Omental fat pad (tissue), 4 donors: Measurements from ENCODE around the genes MEIKIN, SLC22A4 and IL4.

DNA sequence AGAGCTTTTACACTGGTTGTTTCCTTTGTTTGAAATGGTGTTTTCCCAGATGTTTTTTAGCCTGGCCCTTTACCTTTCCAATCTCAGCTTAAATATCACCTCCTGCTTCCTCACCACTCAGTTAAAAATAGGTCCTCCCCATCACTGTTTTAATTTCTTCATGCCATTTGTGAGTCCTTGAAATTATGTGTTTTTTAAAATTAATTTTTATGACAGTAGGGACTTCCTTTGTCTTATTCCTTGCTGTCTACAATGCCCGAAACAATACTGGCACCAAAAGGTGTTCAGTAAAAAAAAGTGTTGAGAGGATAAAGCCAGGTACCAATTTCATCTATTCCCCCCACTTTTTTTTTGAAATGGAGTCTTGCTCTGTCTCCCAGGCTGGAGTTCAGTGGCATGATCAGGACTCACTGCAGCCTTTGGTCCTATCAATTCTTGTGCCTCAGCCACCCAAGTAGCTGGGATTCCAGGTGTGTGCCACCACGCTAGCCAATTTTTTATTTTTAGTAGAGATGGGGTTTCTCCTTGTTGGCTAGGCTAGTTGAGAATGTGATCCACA, 13.9 kb downstream of the CDC42SE2 start:
- PRO-cap, result no peak
- RAMPAGE, long total RNA, 4 experiments, result no peak in any of the 4 experiments

- PRO-cap, result no peak
- RAMPAGE, long total RNA, 4 experiments, result no peak in any of the 4 experiments
Measured at GRCh38 chr5:131361197-131361611, 97.4 kb downstream of the CDC42SE2 start.

- PRO-cap, result no peak
- RAMPAGE, long total RNA, 4 experiments, result no peak in any of the 4 experiments
Measured at GRCh38 chr5:131372996-131373709, 109.3 kb downstream of the CDC42SE2 start.

DNA sequence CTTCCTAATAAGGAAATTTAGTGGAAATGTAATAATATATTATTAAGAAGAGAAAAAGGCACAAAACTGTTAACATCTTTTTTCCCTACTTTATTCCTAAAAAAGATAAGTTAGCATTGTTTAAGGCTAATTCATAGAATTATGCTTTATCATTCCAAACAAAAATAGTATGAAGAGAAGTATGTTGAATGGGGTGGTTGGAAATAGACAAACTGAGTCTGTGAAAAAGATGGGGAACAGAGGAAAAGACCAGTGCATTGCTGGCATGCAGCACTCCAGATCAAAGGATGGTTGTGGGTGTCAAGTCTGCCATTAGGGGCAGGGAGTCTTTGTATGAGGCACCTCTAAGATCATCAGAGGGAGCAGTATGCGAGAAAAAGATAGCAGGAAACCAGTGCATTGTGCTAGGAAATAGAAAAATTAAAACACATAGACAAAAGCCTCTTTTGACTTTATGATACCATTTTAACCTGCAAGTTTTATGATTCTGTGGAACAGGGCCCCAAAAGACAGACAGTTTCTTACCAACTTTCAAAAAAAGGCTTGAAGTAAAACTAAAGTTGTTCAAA, 119.1 kb downstream of the CDC42SE2 start:
- PRO-cap, result no peak
- RAMPAGE, long total RNA, 4 experiments, result no peak in any of the 4 experiments

GRCh38 chr5:131395226-131396161, 131.6 kb downstream of the CDC42SE2 start:
- PRO-cap, result no peak
- RAMPAGE, long total RNA, 4 experiments, result no peak in any of the 4 experiments

DNA sequence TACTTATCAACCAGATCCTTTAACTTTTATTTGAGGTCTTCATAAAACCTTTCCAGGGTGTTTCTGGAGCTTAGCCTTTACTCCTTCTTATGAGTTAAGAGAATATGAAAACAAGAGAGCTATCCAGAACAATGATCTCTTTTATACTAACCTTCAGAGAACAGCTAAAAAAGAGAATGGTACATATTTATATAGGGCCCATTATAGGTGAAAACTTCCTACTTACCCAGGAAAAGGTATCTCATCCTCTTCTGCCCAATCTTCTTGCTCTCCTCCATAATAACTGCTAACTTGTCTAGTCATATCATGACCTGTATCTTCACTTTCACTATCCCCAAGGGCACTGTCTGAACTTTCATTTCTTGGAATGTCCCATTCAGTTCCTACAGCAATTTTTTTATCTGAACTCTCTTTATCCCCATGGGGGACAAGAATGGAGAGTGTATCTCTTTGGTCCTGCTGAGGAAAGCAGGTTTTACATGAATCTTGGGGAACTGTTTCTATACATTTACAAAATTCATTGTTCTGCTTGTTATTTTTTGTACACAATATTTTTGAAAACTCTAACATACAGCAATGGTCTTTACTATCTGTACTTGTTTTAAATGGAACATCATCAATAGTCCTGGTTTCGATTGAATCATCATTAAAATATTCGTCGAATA, 36.4 kb upstream of the RAPGEF6 start:
- PRO-cap, result no peak
- RAMPAGE, long total RNA, 4 experiments, result start-site peak on the minus strand in 1 of 4 experiments, centred at position 287 of the sequence, 211 reads per replicate

- PRO-cap, result no peak
- RAMPAGE, long total RNA, 4 experiments, result no peak in any of the 4 experiments
Measured at GRCh38 chr5:131716290-131716976, 80.4 kb downstream of the FNIP1 start.

DNA sequence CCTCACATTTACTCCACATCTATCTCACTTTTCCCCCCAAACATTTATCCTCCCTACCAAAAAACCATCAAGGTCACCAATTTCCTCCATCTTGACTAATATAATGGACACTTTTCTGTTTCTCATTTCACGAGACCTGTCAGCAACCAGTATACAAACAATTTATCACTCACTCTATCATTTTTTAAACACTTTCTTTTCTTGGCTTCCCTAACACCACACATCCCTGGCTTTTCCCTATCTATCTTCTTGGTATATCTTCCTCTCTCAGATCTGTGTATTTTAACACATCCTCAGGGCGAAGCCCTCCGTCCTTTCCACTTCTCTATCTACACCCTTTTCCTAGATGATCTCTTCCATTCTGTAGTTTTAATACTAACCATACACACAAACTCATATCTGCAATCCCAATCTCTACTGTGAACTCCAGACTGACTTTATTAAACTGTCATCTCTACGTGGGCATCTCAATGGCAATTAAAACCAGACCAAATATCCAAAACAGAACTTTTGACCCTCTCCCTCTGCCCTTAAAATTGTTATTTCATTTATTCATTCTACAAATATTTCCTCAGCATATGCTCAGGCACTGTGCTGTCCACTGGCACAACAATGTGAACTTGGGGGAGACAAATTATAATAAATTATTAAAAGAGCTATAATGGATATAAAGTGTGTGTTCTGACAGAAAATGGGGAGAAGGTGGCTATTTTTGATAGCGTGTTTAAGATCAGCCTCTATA, 7.1 kb downstream of the FNIP1 start:
- PRO-cap, result no peak
- RAMPAGE, long total RNA, 4 experiments, result no peak in any of the 4 experiments

GRCh38 chr5:131945474-131945969, at the start of gene MEIKIN:
Gene MEIKIN (minus strand): TSS chr5:131945663.
- PRO-cap, result no peak
- RAMPAGE, long total RNA, 4 experiments, result no peak in any of the 4 experiments

DNA sequence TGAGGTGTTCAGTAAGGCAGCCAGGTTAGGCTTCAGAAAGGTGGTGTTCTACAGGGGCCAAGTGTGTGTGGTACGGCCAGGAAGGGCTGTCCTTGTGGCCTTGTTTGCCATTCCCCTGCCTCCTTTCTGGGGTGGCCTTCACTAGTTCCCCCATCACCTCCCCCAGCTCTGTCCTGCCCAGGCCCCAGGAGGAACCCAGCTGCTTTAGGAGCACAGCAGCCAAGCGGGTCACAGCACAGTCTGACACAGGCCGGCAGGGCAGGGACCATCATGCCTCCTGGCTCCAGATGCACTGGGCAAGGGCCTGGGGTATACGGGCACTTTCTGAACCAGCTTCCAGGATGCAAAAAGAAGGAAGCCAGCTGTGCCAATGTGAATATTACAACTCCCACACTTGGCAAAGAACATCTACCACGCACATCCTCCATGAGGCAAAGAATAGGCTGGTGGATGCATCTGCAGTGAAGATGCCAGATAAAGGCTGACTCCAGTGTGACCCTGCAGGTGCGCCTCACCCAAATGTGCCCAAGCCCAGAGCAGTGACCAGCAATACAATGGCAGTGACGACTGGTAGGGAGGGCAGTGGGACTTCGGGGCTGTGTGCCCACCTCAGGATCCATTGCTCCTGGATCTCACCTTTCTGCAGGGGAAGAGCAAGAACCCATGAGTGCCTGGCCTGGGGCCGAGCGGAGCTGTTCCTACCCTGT, 6.4 kb upstream of the IL3 start:
- PRO-cap, result no peak
- RAMPAGE, long total RNA, 4 experiments, result no peak in any of the 4 experiments

DNA sequence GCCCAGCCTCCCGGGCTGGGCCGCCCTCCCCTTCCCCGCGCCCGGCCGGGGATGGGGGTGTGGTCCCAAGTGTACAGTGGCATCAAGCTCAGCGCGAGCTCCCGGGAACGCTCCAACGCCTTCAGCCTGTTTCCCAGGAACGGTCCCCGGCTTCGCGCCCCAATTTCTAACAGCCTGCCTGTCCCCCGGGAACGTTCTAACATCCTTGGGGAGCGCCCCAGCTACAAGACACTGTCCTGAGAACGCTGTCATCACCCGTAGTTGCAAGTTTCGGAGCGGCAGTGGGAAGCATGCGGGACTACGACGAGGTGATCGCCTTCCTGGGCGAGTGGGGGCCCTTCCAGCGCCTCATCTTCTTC, at the start of gene SLC22A4:
Gene SLC22A4, plus strand, starts transcription at position 68 of the 359 bp plus-strand sequence.
- PRO-cap, result no peak
- RAMPAGE, long total RNA, 4 experiments, result no peak in any of the 4 experiments

- PRO-cap, result no peak
- RAMPAGE, long total RNA, 4 experiments, result no peak in any of the 4 experiments
Measured at GRCh38 chr5:132392293-132392790, 22.8 kb downstream of the SLC22A5 start.

- PRO-cap, result no peak
- RAMPAGE, long total RNA, 4 experiments, result start-site peak on the minus strand in 1 of 4 experiments, at chr5:132411770-132411797 at its widest, 5 reads per replicate
Measured at GRCh38 chr5:132411690-132411882, 42.1 kb downstream of the SLC22A5 start.

DNA sequence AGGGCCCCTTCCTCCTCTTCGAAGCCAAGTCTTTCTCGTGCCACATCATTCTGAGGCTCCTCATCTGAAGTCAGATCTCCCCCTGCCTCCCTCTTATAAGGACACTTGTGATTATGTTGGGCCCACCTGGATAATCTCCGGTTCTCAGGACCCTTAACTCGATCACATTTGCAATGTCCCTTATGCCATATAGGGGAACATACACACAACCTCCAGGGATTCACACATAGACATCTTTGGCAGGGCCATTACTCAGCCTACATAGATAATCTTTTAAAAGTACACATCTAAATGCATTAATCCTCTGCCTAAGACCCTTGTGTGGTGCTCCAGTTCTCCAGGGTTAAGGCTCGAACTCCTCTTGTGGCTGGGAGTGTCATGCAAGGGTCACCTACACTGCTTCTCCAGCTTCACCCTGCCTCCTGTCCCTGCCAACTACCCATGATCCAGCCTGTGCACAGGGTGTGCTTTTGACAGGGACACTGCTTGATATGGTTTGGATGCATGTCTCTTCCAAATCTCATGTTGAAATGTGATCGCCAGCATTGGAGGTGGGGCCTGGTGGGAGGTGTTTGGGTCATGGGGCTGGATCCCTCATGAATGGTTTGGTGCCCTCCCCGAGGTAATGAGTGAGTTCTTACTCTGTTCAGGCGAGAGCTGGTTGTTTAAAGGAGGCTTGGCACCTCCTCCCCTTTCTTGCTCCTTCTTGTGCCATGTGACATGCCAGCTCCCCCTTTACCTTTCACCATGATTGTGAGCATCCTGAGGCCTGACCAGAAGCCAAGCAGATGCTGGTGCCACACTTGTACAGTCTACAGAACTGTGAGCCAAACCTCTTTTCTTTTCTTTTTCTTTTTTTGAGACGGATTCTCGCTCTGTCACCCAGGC, 48.4 kb downstream of the SLC22A5 start:
- PRO-cap, result no peak
- RAMPAGE, long total RNA, 4 experiments, result no peak in any of the 4 experiments

DNA sequence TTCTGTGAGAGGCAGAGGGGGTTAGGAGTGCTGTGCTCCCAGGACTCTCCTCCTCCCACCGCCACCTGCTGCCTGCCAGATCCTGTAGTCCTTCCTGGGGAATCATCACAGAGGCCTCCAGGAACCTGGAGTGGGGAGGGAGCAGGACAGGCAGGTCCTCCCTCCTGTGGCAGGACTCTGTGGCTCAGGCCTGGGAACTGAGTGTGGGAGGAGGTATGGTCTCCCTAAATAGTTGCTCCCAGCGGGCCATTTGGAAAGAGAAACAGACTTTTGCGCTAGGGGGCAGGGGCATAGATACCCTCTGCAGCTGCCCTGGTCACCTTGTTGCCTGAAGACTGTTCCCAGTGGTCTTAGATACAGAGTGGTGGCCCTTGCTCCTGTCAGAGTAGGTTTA, 55.5 kb downstream of the SLC22A5 start:
- PRO-cap, result no peak
- RAMPAGE, long total RNA, 4 experiments, result no peak in any of the 4 experiments

DNA sequence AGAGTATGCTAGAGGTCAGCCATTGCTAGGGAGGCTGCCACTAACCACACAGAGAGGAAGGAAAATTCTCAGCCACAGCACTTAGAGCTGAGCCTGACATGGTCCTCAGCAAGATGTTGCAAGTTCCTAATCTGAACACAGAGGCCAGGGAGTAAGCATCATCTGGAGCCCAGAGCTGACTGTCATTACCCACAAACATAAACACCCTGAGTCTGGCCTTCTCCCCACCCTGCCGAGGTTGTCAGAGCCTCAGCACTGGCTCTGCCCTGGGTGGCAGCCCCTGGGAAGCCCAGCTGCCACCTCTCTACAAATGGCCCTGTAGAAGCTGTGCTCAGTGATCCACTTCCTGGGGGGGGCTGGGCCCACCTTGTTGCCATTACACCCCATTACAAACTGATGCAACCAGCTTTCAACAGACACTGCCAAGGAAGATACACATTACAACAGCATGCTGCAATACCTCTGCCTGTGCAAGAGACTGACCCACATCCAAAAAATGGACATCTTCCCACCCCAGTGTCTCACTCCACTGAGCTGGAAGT, 33.1 kb downstream of the IRF1 start:
- PRO-cap, result no peak
- RAMPAGE, long total RNA, 4 experiments, result no peak in any of the 4 experiments

GRCh38 chr5:132459974-132460794, 30.4 kb downstream of the IRF1 start:
- PRO-cap, result no peak
- RAMPAGE, long total RNA, 4 experiments, result no peak in any of the 4 experiments

GRCh38 chr5:132603165-132603700, 46.5 kb downstream of the RAD50 start:
- PRO-cap, result no peak
- RAMPAGE, long total RNA, 4 experiments, result no peak in any of the 4 experiments

DNA sequence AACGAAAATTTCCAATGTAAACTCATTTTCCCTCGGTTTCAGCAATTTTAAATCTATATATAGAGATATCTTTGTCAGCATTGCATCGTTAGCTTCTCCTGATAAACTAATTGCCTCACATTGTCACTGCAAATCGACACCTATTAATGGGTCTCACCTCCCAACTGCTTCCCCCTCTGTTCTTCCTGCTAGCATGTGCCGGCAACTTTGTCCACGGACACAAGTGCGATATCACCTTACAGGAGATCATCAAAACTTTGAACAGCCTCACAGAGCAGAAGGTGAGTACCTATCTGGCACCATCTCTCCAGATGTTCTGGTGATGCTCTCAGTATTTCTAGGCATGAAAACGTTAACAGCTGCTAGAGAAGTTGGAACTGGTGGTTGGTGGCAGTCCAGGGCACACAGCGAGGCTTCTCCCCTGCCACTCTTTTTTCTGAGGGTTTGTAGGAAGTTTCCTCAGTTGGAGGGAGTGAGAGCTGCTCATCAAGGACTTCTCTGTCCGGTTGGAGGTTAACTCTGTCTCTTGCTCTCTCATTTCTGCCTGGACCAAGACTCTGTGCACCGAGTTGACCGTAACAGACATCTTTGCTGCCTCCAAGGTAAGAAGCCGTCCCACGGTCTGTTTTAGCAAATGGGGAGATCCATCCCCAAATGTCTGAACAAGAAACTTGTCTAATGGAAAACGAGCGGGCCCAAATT, at the start of gene IL4:
Gene IL4, plus strand, starts transcription at position 85 of the 702 bp plus-strand sequence.
- PRO-cap, result no peak
- RAMPAGE, long total RNA, 4 experiments, result no peak in any of the 4 experiments

- PRO-cap, result no peak
- RAMPAGE, long total RNA, 4 experiments, result no peak in any of the 4 experiments
Measured at GRCh38 chr5:132715746-132716118, 21.6 kb downstream of the KIF3A start.